ENCODE measurements around the genes NAALADL1 and RELA.

GRCh38 chr11:65058382-65058773 is at the start of gene NAALADL1:
TSS of gene NAALADL1 (minus strand) at chr11:65058553.
- RRBS: no CpG with 5 or more reads among the region's 5 CpGs

- RRBS: 96% methylated on average over 8 of the region's 21 CpGs
Measured at GRCh38 chr11:65109687-65109995, 2.0 kb upstream of the TM7SF2 start.

- RRBS: 79% methylated on average over 2 of the region's 13 CpGs
Measured at GRCh38 chr11:65130579-65131152, 3.7 kb downstream of the SYVN1 start.

GRCh38 chr11:65180381-65180922 is 1.3 kb upstream of the CAPN1 start:
- RRBS: no CpG with 5 or more reads among the region's 11 CpGs

- RRBS: no CpG with 5 or more reads among the region's 7 CpGs
Measured at GRCh38 chr11:65182044-65182180, 184 bp downstream of the CAPN1 start.

DNA sequence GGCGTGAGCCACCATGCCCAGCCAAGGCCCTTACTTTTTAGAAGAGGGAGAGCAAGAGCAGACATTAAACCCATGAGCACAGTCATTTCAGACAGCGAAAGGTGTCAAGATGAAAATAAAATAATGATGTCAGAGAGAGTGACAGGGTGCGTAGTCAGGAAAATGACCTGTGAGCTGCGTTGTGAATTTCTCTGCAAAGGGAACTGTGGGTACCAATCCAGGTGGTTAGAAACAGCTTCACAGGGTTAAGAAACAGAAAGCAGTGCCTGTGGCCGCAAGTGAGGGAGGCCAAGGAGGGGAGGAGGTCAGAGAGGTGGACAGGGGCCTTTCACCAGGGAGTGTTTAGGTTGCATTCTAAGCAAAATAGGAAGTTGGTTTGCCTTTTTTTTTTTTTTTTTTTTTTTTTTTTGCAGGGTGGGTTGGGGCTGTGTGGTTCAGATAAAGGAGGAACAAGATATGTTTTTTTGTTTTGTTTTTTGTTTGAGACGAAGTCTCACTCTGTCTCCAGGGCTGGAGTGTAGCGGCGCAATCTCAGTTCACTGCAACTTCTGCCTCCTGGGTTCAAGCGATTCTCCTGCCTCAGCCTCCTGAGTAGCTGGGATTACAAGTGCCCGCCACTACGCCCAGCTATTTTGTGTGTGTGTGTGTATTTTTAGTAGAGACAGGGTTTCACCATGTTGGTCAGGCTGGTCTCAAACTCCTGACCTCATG is 7.9 kb downstream of the TIGD3 start:
- RRBS: no CpG with 5 or more reads among the region's 11 CpGs

- RRBS: 59% methylated on average over 2 of the region's 12 CpGs
Measured at GRCh38 chr11:65374922-65375528, 7.4 kb downstream of the SLC25A45 start.

DNA sequence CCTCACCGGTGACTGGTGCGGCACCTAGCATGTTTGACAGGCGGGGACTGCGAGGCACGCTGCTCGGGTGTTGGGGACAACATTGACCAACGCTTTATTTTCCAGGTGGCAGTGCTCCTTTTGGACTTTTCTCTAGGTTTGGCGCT is 37.0 kb downstream of the FRMD8 start:
- RRBS: no CpG with 5 or more reads among the region's 8 CpGs

GRCh38 chr11:65423668-65423902 is 37.1 kb downstream of the FRMD8 start:
- RRBS: no CpG with 5 or more reads among the region's 6 CpGs

DNA sequence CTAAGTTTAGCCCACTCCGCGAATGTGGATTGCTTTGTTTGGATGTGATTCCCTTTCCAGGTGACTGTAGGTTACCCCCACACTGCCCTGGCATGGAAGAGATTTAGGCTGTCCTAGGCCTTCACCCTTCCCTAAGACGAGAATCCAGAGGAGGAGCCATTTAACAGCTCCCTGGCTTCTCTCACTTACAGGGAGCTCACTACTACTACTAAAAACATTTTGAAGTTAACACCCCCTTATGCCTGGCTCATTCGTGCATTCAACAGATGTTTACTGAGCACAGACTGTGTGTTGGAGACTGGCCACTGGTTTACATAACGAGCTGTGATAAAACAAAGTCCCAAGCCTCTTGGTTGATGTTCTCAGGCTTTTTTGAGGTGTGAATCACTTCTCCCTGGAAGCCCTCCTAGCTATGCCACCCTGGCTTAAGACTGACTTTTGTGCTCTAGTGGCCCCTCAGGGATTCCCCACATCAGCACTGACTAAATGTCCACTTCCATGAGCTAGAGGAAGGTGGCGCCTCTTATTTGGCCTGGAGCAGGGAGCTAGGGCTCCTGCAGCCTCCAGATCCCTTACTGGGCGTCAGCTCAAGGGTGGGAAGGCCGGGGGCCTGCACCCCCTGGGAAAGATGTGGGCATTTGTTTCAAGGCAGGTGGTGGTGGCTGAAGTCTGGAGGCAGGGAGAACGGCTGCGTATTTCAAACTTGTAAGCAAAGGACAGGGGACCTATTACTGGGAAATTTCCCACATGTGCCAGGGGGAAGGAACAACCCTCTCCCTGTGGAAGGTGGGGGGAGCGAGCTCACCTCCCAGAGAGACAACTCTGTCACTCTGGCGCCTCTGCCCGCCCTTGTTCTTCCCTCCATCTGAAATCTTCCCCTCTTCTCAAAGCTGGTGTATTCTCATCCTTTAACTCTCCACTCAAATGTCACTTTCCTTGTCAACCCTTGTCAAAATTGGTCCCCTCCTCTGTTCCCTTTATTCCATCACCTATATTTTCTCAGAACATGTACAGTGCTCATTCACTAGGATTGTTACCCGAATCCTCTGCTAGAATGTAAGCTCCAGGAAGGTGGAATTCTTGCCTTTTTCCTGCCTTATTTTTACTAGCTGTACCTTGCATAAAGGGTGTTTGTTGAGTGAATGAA is 45.4 kb upstream of the SCYL1 start:
- RRBS: no CpG with 5 or more reads among the region's 14 CpGs

DNA sequence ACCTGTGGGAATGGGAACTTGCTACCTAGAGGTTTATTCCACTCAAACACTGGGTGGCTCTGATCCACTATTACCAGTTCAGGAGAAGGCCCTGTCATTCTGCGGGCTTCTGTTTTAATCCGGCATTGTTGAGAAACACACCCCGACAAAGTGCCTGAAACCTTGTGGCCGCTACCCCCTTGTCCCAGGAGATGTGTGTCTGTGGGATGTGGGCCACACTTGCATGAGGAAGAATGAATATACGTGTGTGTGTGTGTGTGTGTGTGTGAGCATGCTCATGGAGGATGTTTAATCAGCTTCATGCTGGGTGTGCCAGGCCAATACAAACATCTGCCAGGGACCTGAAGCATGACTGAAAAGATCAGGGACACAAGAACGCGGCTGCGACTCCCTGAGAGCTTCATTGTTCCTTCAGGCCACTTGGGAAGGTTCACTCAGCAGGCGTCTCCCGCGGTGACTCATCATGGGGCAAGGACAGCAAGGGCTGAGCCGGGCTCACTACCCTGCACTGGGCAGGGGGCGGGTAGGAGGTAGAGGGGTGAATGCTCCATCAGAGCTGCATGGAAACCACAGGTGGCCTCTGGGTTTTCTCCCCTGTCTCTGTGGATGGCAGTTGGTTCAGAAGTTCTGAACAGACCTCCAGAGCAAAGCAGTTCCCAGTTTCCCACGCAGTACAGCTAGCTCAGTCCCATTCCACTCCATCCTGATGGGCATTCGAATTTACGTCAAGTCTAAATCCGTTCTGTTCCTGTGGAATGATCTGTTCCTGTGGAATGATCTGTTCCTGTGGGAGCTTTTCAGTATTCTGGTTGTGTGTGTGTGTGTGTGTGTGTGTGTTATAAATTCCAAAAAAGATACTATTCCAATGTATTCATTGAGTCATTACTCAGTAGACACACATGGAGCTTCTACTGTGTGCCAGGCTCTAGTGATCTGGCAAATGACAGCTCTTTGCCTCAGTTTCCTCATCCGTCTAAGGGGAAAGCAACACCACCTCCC is 33.0 kb upstream of the SCYL1 start:
- RRBS: no CpG with 5 or more reads among the region's 18 CpGs

- RRBS: no CpG with 5 or more reads among the region's 7 CpGs
Measured at GRCh38 chr11:65548365-65549264, 9.5 kb downstream of the LTBP3 start.

DNA sequence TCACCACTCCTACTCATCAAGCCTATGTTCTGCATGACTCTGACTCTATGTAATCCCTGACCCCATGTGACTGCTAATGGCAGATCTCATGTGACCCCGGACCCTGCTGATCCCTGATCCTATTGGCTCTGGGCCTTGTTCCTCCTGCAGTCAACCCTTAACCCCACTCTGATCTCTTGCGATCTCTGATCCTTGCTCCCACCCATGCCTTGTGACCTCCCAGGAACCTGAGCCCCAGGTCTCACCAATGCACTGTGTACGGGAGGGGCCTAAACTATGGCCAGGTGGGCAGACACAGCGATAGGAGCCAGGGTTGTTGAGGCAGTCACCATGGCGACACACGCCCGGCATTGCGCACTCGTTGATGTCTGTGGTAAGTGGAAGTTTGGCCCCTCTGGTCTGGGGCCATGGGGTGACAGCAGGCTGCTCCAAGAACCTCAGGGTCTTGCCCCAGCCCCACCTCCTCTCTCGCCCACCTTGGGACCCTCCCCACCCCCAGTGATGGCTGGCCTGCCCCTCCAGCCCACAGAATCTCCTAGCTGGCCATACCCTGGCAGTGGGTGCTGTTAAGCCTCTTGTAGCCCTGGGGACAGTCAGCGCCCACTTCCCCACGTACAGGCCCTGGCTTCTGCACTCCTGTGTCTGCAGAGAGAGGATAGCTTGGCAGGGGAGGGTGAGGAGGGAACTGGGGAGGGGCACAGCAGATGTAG is 5.4 kb downstream of the LTBP3 start:
- RRBS: no CpG with 5 or more reads among the region's 12 CpGs

DNA sequence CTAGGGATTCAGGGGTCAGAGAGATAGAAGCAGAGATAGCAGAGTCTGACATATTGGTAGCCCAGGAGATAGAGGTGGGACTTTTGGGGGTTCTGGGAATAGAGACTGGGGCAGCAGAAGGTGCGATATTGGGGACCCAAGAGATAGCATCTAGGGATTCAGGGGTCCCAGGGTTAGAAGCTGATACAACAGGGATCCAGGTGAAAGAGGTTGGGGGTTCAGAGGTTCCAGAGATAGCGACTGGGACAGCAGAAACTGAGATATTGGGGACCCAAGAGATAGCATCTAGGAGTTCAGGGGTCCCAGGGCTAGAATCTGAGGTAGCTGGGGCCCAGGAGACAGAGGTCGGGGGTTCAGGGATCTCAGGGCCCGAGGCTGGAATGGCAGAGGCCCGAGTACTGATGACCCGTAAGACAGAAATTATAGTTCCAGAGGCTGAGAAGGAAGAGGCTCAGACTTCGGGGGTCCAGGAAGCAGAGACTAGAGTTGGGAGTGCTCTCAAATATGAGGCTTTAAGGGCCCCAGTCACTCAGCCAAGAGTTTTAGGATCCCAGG is 7.1 kb downstream of the EHBP1L1 start:
- RRBS: no CpG with 5 or more reads among the region's 7 CpGs

GRCh38 chr11:65589672-65590372 is 5.8 kb downstream of the KCNK7 start:
- RRBS: no CpG with 5 or more reads among the region's 8 CpGs

- RRBS: no CpG with 5 or more reads among the region's 3 CpGs
Measured at GRCh38 chr11:65610601-65610976, 3.4 kb downstream of the MAP3K11 start.

DNA sequence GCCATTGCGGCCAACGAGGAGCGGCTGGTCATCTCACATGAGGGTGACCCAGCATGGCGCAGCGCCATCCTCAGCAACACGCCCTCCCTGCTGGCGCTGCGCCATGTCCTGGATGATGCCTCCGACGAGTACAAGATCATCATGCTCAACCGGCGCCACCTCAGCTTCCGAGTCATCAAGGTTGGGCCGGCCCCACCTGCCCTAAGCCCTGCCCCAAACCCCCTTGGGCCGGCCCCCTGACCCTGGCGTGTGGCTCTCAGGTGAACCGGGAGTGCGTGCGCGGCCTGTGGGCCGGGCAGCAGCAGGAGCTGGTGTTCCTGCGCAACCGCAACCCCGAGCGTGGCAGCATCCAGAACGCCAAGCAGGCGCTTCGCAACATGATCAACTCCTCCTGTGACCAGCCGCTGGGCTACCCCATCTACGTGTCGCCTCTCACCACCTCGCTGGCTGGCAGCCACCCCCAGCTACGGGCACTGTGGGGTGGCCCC is 2.6 kb upstream of the SIPA1 start:
- RRBS: no CpG with 5 or more reads among the region's 33 CpGs

- RRBS: no CpG with 5 or more reads among the region's 14 CpGs
Measured at GRCh38 chr11:65646241-65646471, 8.3 kb downstream of the SIPA1 start.

DNA sequence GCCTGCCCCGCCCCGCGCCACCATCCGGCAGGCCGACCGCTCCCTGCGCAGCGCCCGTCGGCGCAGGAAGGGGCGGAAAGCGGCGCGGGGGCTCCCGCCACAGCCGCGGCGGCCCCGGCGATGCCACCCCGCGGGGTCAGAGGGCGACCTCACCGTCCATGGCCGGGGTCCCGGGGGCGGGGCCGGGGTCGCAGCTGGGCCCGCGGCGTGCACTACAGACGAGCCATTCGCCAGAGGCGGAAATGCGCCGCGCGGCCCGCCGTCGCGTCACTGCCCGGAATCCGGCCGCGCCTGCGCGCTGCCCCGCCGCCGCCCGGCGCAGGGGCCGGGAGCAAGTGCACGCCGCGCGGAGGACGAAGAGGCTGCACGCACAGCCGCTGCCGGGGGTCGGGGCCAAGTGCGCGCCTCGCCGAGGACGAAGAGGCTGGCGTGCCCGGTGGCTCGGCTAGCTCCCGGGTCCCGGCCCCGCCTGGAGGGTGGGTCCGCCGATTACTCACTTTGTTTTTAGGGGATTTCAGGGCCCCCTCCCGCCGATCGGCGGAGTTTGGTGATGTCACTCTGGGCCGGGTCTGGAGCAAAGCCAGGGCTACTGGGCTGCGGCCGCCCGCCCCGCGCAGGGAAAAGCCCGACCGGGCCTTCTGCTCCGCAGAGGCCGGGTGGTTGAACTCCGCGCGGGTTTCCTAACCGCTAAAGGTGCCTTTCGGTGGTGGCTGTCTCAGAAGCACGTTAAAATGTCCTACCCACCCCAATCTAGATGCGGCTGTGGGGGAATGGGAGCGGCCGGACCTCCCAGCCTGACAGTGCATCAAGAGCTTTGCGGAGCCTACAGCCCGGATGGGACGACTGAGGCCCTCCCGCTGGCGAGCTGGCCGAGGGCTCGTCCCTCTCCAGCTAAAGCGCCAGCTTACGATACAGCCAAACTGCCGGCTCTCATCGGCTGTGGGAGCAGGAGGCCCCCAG is at the start of gene RELA:
RELA (minus strand) TSS at position 244 of the 960 bp plus-strand sequence.
- RRBS: 1% methylated on average over 68 of the region's 112 CpGs

DNA sequence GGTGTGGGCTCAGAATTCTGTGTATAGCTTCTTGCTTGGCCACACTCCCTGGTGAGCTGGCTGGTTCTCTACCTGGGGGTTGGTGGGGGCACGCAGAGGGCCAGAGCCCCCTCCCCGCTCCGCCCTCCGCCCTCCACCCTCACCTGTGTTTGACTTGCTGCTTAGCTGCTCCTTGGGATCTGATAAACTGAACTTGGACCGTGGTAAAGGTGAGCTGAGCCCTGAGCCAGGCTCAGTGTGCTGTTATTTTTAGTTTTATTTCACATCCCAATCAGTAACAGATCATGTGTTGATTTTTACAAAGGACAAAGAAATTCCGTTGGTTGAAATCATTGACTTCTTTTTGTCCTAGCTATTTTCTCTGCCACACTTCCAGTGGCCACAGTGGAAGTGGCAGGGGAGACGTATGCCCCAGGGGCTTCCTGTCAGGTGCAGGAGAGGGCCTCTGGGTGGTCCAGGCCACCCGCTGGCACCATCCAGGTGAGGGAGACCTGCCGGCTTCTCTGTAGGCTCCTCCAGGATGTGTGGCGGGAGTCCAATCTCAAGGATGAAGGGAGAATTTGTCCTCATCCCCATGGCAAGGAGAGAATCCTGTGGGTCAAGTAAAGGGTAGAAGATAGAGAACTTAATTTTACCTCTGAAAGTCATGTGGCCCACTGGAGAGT is 2.1 kb downstream of the OVOL1 start:
- RRBS: no CpG with 5 or more reads among the region's 10 CpGs

All from iris pigment epithelial cell (primary cell).